A172 (cell line): ENCODE measurements around the gene MED6.

- RAMPAGE, long total RNA, result no peak
Measured at GRCh38 chr14:69779522-69780587, 12.9 kb downstream of the SRSF5 start.

DNA sequence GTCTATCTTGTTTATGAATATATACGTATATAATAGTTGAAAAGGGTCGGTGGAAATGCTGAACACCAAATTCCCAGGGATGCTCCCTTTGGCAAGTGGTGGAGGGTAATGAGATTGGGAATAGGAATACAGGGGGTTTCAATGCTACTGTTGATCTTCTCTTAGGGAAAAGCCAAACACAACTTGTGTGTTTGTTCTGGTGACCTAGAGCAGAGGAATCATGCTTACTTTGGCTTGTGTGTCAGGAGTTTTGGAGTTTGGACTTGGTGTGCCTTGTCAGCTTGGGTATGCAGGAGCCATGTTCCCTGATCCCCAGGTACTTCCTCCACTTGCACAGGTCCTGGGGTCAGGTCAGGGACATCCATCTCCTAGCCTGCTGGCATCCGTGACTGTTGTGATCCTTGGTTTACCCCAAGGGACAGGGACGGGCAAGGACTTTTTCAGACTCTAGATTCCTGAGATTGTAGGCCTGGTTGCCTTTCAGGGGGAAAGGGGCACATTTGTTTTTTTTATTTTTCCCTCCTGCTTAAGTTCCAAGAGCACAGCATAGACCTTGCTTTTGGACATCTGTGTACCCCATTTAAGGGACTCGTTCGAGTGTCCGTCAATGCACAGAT is 4.0 kb downstream of the SLC10A1 start:
- RAMPAGE, long total RNA, result no peak

DNA sequence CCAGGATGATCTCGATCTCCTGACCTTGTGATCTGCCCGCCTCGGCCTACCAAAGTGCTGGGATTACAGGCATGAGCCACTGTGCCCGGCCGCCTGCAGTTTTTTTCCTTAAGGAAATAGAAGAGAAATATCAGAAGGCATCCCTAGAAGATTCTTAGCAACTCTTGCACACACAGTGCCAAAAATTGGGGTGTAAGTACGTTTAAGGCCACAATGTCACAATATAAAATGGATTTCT is 63.4 kb upstream of the SLC8A3 start:
- RAMPAGE, long total RNA, result no peak

DNA sequence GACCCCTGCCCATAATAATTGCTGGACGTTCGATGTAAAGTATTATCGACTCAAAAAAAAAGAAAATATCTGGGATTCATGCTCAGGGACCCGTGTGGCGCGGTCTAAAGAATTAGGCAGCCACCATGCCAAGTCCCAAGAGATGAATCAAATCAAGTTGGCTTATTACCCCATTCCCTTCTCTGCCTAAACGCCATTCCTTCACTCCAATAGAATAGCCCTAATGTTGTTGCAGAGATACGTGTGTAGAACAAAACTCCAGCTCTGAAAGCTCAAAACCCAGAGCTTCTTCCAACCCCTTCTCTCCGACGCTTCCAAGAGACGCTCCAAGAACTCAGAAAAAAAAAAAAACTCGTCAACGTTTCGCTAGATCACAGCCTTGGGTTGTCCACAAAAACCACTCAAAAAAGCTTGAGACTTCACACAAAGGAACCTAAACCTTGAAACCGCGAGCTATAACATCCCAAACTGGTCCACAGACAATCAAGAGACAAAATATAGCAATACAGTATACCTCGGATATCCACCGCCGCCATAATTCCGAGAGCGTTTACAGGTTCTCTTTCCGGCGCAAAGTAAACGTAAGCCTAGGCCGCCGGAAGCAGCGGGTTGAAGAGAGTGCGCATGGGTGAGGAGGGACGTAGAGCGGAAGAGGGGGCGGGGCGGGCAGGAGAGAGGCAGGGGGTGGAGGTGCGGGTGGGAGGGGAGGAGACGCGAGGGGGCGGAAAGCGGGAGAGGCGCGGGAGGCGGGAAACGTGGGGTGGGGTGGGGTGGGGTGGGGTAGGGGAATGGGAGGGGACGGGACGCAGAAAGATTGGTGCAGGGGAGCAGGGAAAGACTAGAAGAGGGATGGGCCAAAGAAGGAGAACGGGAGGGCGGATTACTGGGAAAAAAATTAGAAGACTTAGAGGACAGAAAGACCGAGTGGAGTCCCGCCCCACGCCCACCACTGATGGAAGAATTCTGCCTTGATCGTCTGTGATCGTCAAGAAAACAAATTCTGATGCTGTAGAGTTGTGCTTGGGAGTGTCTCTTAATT is at the start of gene MED6:
Gene MED6, minus strand, starts transcription at position 554 of the 1,039 bp plus-strand sequence.
- RAMPAGE, long total RNA, result no peak

- RAMPAGE, long total RNA, result no peak
Measured at GRCh38 chr14:70655121-70655947, 13.6 kb downstream of the TTC9 start.

DNA sequence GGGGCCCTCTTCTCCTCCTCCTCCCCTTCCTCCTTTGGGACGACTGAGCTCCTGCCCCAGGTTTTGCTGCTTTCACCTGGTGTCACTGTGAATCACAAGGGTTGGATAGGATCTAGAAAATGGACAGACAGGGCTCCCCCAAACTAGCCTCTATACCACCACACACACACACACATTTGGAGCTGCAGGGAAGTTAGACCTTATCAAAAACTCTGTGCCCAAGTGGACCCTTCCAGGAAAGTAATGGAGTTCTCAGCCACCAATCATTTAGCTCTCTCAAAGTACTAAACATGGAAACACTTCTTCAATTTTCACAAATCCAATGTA is 71.0 kb downstream of the MAP3K9 start:
- RAMPAGE, long total RNA, result no peak

DNA sequence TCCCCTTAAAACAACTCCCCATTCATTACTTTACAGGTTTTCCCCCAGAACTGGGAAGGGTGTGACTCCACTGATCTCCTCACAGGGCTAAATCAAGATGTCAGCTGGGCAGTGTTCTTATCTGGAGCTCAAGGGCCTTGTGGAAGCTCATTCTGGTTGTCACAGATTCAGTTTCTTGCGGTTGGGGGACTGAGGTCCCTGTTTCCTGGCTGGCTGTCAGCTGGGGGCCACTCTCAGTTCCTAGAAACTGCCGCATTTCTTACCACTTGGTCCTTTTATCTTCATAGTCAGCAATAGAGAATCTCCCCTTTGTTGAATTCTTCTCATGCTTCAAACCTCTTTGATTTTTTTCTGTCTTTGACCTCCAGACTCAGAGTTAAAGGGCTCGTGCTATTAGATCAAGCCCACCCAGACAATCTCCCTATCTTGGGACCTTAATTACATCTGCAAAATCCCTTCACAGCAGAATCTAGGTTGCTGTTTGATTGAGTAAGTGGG is 20.5 kb upstream of the PCNX1 start:
- RAMPAGE, long total RNA, result no peak

- RAMPAGE, long total RNA, result no peak
Measured at GRCh38 chr14:70919467-70920333, 12.4 kb downstream of the PCNX1 start.

DNA sequence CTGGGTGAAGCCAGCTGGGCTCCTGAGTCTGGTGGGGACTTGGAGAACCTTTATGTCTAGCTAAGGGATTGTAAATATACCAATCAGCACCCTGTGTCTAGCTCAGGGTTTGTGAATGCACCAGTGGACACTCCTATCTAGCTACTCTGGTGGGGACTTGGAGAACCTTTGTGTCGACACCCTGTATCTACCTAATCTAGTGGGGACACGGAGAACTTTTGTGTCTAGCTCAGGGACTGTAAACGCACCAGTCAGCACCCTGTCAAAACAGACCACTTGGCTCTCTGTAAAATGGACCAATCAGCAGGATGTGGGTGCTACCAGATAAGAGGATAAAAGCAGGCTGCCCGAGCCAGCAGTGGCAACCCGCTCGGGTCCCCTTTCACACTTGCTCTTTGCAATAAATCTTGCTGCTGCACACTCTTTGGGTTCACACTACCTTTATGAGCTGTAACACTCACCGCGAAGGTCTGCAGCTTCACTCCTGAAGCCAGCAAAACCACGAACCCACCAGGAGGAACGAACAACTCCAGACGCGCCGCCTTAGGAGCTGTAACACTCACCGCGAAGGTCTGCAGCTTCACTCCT is 152.2 kb upstream of the SIPA1L1 start:
- RAMPAGE, long total RNA, result no peak

DNA sequence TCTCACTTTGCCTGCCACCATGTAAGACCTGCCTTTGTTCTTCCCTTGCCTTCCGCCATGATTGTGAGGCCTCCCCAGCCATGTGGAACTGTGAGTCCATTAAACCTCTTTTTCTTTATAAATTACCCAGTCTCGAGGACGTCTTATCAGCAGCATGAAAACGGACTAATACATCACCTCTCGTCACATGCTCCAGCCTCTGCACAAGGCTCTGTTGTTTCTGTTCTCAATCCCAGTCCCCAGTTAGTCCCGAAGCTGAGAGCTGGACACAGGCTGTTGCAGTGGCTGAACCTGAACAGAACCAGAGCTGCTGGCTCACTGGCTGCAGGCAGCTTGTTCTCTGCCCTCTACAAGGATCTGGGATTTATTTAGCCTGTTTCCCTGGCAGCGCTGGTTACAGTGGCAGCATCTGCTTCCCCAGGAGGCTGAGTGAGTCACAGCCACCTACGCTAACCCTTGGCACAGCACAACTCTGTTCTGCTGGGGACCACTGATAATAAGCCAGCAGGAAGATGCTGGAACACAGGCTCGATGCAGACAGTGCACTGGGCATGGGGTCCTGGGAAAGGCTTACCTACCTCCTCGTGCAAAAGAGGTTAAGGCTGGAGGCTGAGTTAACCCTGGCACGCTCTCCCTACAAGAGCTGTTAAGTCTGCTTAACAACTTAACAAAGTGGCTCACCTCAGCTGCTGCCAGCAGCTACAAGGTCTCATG is 113.5 kb upstream of the SIPA1L1 start:
- RAMPAGE, long total RNA, result no peak

DNA sequence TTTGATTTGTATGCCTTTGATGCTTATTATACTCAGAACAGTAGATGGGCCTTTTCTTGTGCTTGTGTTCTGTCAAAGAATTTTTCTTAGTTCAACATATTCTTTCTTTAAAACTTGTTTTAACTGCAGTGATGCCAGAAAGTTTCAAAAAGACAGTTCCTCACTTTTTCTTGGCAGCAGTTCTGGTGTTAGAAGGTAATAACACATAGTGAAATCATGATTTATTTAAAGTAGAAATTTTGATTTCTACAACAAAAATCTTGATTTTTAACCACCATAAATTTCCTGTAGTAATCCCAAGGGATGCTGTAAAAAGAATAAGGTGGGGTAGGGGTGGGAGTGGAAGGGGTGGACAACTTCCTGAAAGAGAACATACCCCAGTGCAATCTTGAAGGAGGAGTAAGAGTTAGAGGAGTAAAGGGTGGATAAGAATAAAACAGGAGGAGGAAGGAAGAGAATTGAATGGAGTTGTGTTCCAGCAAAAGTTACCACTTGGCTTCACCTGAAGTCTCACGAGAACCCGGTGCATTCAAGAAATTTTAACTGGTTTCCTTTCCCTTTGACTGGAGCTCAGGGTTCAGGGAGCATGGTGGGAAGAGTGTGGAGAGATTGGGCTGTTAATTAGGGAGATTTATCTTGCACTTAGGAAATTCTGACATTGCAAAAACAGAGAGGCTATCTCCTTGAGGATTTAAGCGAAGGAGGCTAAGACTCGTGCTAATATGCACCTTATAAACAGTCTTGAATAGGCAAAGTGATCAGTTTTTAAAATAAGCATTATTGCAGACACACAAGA is 253.8 kb downstream of the SIPA1L1 start:
- RAMPAGE, long total RNA, result no peak

DNA sequence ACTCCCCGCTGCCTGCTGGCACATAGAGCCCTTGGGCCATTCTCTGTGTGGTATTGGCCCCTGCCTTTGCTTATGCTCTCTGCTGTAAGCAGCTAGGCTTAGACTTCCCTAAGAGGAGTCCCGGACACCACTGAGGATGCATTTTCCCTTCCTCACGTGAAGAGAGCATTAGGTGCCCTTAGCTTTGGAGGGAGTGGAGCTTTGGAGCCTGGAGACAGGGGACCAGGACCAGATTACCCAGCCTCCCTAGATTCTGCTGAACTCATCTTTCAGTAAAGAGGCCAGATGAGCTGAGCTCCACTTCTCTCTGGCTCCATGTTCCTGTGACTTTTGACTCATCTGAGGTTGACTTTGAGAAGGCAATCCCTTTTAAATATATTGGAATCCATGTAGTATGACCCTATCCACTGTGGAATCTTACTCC is 159.0 kb downstream of the RGS6 start:
- RAMPAGE, long total RNA, result no peak

- RAMPAGE, long total RNA, result no peak
Measured at GRCh38 chr14:73057920-73058168, 490 bp upstream of the RBM25 start.

- RAMPAGE, long total RNA, result no peak
Measured at GRCh38 chr14:73058645-73059406, 492 bp downstream of the RBM25 start.

DNA sequence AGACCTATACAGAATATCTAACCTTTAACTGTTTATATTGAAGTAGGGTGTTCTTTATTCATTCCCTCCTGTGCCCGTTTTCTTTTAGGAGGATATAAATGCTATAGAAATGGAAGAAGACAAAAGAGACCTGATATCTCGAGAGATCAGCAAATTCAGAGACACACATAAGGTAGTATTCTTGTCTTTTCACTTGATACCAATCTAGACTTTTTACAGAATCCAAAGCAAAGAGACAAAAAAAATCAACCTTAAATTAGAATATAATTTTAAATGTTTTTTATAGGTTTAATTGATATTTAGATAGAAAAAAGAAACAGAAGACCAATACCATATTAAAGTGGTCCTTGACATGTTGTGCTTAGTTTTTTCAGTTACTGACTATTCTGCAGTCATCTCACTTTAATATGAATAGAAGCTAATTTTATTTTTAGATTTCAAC is 36.7 kb upstream of the PSEN1 start:
- RAMPAGE, long total RNA, result no peak

GRCh38 chr14:73272197-73272751 is 35.0 kb downstream of the PAPLN start:
- RAMPAGE, long total RNA, result no peak

- RAMPAGE, long total RNA, result no peak
Measured at GRCh38 chr14:73424303-73424843, 34.0 kb downstream of the NUMB start.

DNA sequence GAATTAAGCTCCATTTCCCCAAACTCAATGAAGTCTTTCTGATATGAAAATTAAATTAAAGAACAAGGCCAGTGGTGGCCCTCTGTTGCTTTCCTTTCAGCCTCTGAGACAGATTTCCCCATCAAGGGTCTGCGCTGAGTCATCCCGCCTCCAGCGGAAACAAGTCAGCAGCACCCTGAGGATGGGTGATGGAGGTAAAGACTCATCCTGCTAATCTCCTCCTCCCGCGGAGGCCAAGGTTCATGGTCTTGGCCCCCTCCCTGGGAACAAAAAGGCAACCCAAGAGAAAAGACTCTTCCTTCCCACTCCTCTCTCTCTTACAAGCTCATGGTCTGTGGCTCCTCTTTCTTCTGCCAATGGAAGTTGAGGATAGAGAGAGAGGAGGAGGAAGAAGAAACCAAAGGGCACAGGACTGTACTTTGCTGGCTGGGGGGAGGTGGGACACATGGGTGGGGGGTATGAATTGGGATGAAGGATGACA is 9.1 kb upstream of the NUMB start:
- RAMPAGE, long total RNA, result no peak

- RAMPAGE, long total RNA, result no peak
Measured at GRCh38 chr14:73659324-73659711, 14.5 kb downstream of the DNAL1 start.

- RAMPAGE, long total RNA, result no peak
Measured at GRCh38 chr14:73717654-73717963, 3.4 kb upstream of the PNMA1 start.